Skeletal muscle cell (primary cell): ENCODE measurements around a stretch of chr15.

DNA sequence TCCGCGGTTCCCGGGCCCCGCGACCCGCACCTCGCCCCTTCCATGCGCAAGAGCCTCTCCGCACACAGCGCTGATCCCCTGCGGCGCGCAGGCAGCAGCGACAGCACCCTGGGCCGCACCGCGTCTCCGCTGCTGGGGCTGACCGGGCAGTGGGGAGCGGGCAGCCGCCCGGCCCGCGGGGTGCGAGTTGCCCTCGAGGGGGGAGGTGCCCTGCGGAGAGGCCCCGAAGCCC lies 1.6 kb downstream of the IGF1R start:
- RRBS, result no CpG with 5 or more reads among the region's 28 CpGs

- RRBS, result no CpG with 5 or more reads among the region's 10 CpGs
These were observed 127.0 kb downstream of the IGF1R start for GRCh38 chr15:98775148-98775990.

DNA sequence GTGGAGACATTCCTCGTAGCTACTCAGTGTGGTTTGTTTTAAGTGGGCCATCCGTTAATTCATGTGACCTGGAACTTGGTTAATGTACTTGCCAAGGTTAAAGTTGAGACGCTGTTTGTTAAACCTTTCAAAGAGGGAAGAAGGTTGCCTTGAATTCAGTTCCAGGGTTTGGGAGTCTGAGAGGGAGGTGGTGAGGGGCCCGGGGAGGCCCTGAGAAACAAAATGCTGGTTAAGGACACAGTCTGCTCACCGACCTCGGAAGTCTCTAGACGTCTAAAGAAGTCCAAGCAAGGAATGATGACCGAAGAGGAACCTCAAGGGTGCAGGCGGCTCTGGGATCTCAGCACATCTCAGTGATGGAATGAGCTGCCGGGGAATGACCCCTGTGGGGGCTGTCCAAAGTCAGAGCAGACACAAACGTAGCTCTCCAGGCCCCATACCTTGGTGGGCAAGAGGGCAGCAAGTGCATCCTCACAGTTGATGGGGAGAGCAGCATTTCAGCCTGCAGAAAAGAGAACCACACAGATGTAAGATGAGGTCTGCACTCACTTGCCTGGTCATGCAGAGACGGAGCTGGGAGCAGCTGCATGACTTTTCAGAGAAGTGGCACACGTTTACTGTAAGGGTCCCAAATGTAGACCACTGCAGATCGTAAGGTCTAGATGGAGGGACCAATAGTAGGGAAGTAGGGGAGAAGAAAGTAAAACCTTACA lies 129.0 kb downstream of the IGF1R start:
- RRBS, result no CpG with 5 or more reads among the region's 14 CpGs

DNA sequence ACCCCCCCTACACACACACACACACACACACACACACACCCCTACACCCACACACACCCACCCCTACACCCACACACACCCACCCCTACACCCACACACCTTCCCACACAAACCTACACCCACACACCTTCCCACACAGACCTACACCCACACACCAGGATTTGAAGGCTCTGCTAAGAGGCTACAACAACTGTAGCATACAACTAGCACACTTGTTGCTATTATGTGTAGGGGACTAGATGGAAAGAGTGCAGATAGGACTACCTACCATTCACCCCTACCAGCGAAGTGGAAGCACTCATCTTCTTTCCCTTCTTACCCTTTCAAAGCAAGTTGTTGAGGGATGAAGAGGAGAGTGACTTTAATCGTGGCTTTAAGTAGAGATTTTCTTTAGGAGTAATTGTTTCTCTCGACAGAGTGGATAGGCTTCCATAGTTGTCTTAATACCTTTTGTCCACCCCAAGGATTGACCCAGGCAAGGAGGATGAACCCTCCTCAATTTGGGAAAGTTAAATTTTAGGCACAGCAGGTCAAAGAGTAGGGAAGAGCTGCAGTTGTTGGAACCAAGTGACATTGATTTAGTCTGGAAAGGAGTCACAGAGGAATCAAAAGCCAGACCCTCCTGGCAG lies 172.4 kb downstream of the PGPEP1L start:
- RRBS, result no CpG with 5 or more reads among the region's 3 CpGs

DNA sequence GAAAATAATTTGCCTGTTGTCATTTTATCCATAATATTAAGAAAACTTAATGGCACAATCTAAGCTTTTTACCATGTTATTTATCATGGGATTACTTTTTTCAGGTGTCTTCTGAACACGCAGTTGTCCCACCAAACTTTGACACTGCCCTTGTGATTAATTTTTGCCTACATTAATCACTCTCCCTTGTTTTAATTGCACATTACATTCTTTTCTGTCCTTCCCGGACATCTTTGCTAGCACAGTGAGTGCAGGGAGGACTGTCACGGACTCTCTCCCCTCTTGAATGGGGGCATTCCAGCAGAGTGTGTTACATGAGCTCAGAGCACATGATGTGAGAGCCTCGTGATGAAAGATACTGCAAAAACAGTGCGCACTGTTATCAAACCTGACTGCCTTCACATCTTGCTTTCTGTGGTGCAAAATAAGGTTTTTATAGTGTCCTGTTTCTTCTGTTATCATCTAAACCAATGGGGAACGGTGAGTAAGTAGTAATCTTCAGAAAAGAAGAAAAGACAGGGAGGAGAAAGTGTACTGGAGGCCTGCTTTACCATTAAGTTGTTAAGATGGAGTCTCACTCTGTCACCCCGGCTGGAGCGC lies 167.6 kb downstream of the PGPEP1L start:
- RRBS, result no CpG with 5 or more reads among the region's 8 CpGs

DNA sequence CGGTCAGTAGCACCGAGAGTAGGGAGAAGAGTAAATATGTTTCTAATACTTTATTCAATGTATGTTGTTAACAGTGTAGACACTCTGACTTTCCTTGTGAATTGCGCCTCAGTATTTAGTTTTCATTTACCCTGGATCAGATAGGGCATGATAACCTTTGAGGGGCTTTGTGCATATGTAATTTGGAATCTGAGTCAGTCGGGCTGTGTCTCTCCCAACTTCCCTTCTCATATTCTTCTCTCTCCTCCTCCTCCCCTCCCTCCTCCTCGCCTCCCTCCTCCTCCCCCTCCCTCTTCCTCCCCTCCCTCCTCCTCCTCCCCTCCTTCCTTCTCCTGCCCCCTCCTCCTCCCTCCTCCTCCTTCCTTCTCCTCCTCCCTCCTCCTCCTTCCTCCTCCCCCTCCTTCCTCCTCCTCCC lies 162.5 kb downstream of the PGPEP1L start:
- RRBS, result no CpG with 5 or more reads among the region's 5 CpGs

DNA sequence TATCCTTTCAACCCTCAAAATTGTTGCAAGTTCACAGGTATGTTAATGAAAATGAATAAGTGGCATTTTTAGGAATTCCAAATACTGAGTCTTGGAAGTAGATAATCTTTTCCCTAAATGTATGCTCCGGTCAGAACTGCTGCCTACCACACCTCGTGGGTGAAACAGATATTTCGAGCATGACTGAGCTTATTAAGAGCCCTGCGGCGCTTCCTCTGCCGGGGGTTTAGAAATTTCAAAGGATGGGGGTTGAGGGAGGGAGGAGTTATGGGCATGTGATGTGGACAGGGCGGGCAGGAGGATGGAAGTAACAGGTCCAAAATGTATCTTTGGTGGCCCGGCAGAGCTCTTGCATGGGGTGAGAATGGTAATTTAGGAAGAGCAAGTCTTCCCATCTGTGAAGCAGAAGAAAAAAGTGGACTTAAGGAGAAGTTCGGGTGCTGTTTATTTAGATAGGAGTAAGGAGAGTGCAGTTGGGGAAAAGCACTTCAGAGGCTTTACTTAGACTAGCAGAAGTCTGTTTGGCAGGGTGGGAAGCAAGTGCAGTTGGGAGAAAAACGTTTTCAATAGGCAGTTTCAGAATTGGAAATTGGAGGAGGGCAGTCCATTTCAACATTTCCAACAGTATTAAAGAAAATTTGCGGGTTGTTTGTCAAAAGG lies 133.6 kb downstream of the PGPEP1L start:
- RRBS, result 20% methylated on average over 5 of the region's 11 CpGs

GRCh38 chr15:98889906-98890624 lies 117.5 kb downstream of the PGPEP1L start:
- RRBS, result no CpG with 5 or more reads among the region's 12 CpGs

GRCh38 chr15:98923104-98923778 lies 84.4 kb downstream of the PGPEP1L start:
- RRBS, result 94% methylated on average over 6 of the region's 21 CpGs

- RRBS, result no CpG with 5 or more reads among the region's 7 CpGs
These were observed 43.7 kb downstream of the PGPEP1L start for GRCh38 chr15:98963851-98964372.

GRCh38 chr15:99015529-99015969 lies 8.0 kb upstream of the PGPEP1L start:
- RRBS, result 19% methylated on average over 10 of the region's 29 CpGs

GRCh38 chr15:99129336-99129941 lies 24.6 kb downstream of the SYNM start:
- RRBS, result 94% methylated on average over 6 of the region's 23 CpGs

DNA sequence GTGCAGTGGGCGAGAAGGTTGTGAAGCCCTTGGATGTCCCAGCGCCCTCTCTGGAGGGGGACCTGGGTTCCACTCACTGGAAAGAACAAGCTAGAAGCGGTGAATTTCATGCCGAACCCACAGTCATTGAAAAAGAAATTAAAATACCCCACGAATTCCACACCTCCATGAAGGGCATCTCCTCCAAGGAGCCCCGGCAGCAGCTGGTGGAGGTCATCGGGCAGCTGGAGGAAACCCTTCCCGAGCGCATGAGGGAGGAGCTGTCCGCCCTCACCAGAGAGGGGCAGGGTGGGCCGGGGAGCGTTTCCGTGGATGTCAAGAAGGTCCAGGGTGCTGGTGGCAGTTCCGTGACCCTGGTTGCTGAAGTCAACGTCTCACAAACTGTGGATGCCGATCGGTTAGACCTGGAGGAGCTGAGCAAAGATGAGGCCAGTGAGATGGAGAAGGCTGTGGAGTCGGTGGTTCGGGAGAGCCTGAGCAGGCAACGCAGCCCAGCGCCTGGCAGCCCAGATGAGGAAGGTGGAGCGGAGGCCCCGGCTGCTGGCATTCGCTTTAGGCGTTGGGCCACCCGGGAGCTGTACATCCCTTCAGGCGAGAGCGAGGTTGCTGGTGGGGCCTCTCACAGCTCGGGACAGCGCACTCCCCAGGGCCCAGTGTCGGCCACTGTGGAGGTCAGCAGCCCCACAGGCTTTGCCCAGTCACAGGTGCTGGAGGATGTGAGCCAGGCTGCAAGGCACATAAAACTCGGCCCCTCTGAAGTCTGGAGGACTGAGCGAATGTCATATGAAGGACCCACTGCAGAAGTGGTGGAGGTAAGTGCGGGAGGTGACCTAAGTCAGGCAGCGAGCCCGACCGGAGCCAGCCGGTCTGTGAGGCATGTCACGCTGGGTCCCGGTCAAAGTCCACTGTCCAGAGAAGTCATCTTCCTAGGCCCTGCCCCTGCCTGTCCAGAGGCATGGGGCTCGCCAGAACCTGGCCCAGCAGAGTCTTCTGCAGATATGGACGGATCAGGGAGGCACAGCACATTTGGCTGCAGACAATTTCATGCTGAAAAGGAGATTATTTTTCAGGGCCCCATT lies 26.5 kb downstream of the SYNM start:
- RRBS, result no CpG with 5 or more reads among the region's 42 CpGs

DNA sequence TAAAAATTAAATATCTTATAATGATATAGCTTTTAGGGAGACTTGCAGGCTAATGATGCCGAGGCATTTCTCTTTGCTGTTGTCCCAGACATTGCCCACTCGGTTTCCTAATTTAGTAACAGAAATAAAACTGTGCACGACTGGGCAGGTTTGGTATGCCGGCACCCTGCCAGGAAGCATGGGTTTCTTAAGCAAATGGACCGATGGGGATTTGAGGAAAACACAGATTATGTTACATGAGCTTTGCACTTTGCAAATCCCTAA lies 54.8 kb downstream of the LRRC28 start:
- RRBS, result no CpG with 5 or more reads among the region's 5 CpGs

DNA sequence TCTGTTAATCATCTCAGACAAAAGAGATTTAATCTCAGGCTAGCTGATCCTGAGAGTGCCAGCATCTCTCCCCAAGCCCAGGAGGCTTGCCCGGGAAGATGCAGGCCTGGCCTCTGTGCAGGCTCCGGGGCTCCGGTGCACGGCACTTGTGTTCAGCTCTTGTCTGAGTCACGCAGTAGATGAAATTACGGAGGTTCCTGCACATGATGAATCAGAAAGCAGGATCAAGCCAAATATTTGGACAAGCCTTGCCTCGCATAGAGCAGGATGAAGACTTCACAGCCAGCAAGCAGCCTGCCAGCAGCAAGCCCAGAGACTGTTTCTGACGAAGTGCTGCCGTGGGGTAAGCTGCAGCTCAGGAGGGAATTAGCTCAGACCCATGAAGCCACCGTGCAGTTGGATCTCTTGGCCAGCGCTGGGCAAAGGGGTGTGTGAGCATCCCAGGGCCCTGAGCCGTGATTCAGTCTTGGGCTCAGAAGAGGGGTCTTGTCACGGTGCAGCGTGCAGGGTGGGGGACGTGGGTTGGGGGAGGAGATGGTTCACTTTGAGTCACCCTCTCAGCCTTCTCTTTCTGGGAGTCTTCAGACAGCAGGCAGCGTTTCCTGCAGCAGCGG lies 89.2 kb upstream of the MEF2A start:
- RRBS, result no CpG with 5 or more reads among the region's 17 CpGs

DNA sequence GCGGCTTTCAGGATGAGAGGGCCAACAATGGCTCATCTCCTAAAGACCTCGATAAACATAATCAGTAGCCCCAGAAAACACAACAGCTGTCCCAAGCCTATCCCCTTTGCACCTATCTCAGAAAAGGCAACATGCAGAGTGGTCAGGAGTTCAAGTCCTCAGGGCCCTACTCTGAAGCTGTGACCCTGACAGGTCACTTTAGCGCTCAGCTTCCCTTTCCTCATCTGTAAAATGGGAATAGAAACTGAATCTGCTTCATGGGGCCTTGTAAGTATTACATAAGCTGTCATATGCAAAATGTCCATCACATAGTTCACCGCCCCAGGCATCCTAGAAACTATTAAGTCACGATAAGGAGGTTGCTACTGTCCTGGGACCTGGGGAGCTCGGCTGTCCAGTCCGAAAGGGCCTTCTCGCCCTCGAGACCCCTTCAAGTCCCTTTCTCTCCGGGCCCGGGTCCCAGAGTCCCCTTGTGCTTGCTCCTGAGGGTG lies 1.1 kb upstream of the MEF2A start:
- RRBS, result 5% methylated on average over 1 of the region's 11 CpGs

DNA sequence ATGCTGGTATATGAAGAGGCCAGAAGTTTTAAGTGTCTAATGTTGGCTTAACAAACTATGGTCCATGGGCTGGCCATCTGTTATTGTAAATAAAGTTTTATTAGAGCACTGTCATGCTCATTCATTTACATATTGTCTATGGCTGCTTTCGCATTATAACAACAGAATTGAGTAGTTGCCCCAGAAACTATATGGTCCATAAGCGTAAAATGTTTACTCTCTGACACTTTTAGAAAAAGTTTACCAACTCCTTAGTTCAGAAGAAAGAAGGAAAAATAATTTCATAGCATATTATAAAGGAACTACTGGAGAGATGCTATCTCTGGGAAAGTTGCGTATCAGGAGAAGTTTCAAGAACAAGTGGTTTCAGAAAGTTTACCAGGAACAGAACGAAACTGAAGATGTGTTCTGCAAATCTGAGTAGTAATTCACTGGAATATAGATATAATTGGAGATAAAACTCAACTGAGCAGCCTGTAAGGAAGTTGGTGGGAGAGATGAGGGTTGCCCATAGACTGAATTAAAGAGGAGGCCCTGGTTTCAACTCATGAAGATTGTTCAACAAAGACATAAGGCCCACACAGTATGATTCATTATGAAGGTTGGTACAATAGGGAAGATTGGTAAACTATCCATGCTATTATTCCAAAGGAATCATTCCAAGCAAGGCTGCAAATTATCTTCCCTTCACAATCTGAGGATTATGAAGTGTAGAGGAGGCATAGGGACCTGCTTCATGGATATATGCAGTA lies 68.1 kb downstream of the MEF2A start:
- RRBS, result no CpG with 5 or more reads among the region's 4 CpGs

- RRBS, result no CpG with 5 or more reads among the region's 9 CpGs
These were observed 25.8 kb downstream of the LYSMD4 start for GRCh38 chr15:99707322-99707902.

DNA sequence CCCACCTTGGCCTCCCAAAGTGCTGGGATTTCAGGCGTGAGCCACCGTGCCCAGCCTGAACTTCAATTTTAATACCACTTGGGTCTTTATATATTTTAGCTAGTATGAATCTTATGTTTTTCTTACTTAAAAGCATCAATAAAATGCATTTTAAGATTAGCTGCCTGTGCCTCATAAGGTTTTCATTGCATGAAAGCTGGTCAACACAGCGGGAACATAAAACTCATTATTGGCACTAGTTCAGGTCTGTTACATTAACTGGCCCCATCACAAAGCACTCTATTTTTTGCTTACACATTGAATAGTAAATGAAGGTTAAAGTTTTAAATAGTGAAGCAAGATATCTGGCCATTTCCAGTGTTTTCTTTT lies 145.6 kb upstream of the LYSMD4 start:
- RRBS, result no CpG with 5 or more reads among the region's 3 CpGs

- RRBS, result no CpG with 5 or more reads among the region's 5 CpGs
These were observed 298.9 kb downstream of the ADAMTS17 start for GRCh38 chr15:100042830-100043415.